Parietal lobe (tissue), 2 donors: ENCODE results near the genes CLASP2 and LRRFIP2.

DNA sequence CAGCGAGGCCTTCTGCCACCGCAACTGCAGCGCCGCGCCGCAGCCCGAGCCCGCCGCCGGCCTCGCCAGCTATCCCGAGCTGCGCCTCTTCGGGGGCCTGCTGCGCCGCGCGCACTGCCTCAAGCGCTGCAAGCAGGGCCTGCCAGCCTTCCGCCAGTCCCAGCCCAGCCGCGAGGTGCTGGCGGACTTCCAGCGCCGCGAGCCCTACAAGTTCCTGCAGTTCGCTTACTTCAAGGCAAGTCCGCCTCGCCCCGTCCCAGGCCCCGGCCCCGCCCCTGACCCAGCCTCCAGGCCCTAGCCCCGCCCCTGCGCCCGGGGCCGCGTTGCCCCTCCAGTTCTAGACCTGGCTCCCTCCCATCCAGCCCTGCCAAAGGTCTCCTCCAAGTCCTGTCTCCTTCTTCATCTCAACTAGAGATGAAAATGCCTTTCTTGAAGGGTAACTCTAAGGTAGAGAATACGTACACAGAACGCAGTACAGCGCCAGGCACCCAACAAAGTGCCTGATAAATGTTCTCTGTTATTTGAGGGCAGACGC lies 567 bp downstream of the CRTAP start:
- RAMPAGE, long total RNA = no peak

GRCh38 chr3:33128721-33129040 lies 14.9 kb downstream of the CRTAP start:
- RAMPAGE, long total RNA = no peak

- RAMPAGE, long total RNA = no peak
These were observed 1.3 kb downstream of the UBP1 start for GRCh38 chr3:33438858-33439310.

DNA sequence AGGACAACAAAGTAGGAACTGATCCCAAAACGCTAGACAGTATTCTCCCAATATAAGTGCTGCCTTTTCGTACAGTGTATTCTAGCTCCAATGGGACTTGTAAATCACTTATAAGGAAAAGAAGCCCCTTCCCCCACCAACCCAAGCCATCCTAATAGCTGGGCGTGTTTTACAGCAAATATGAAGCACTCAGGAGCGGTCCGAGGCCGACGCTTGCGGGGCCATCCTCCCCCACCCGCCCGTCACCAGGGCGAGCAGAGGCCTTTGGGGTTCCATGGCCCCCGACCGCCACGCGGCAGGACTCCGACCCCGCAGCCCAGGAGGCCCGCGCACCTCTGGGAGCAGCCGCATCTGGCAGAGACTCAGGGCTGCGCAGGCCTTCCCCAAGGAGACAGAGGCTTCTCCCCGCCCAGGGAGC lies 885 bp downstream of the UBP1 start:
- RAMPAGE, long total RNA = no peak

GRCh38 chr3:33717601-33718498 lies at the start of gene CLASP2:
Gene CLASP2, minus strand, starts transcription at chr3:33718254.
- RAMPAGE, long total RNA = no peak

- RAMPAGE, long total RNA = no peak
These were observed 137.8 kb downstream of the PDCD6IP start for GRCh38 chr3:33936084-33936875.

DNA sequence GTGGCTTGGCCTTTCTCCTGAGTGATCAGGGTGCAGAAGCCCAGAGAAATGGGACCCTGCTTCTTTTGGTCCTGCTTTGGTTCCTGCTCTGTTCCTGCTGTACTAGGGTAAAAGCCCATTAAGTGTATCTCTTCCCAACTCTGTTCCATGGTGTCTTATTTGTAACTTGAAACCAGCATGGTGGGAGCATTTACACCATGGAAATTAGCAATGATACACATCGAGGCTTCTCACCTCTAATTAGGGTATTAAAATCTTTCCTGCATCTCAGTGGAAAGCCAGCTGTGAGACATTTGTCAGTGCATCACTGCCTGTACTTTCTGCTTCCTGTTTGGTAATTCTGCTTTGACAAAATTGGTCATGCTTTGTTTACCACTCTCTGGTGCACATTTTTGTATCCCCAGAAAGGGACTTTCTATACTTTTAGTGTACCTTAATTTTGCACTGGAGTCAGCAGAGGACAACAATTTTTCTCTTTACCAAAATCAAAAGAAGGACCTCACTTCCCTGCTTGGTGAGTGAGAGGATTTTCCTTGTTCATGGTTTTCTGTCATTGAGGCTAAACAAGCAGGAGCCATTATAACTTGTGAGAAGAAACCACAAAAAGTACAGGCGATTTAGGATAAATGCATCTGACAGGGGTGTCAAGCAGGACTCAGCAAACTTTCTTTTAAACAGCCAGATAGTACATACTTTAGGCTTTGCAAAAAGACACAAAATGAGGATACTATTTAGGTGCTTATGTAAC lies 402.2 kb downstream of the PDCD6IP start:
- RAMPAGE, long total RNA = no peak

- RAMPAGE, long total RNA = no peak
These were observed 9.9 kb upstream of the TRANK1 start for GRCh38 chr3:36954721-36955258.

DNA sequence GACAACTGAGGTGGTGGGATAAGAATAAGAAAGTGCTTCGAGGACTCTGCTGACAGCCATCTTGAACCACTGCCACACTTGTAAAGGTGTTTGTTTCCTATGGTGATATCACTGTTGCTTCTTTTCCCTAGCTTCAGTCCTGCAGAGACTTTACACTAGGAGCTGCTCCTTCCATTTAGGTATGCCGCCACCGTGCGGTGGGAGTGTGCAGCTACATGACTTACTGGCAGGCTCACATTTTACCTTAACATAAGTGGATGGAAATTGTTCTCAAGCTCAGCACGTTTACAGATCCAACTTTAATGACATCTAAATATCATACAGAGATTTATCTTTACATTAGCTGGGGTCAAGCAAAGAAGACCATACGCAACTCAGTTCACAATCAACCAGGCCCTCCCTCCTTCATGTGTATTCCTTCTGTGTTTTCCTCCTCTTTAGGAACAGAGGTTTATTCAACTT lies 13.9 kb upstream of the TRANK1 start:
- RAMPAGE, long total RNA = no peak

GRCh38 chr3:36982401-36983467 lies 10.2 kb downstream of the EPM2AIP1 start:
- RAMPAGE, long total RNA = no peak

GRCh38 chr3:37014557-37014985 lies 21.3 kb downstream of the MLH1 start:
- RAMPAGE, long total RNA = no peak

DNA sequence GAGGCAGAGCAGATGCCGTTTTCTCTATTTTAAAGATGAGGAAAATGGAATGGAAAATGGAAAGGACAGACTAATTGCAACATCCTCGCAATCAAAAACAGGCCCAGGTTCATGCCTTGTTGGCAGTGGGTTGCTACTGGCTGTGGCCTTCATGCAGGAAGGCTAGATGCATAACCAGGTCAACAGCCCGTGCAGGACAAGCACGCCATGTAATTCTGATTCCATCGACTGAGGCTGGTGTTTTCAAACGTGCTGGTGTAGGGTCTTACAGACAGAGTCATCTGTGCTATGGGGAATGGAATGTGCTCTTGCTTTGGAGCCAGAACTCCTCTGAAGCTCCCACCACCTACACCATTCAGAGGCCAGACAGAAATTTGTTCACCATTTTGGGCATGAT lies 37.9 kb downstream of the MLH1 start:
- RAMPAGE, long total RNA = no peak

DNA sequence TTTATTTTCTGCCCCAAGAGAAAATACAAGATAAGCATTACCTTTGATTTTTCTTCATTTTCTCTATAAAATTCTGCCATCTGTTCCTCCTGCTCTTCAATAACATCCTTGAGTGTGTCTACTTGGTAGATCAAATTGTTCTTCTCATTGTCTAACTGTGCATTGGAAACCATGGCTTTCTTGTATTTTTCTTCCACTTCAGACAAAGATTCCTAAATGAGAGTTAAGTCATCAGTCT lies 90.2 kb downstream of the MLH1 start:
- RAMPAGE, long total RNA = no peak

- RAMPAGE, long total RNA = no peak
These were observed 43.1 kb downstream of the LRRFIP2 start for GRCh38 chr3:37131107-37131791.

- RAMPAGE, long total RNA = no peak
These were observed at the start of gene LRRFIP2 for GRCh38 chr3:37174349-37175232. Gene LRRFIP2, minus strand, starts transcription at chr3:37174582.

GRCh38 chr3:37233528-37233950 lies 9.5 kb upstream of the GOLGA4 start:
- RAMPAGE, long total RNA = no peak

- RAMPAGE, long total RNA = no peak
These were observed 93.7 kb downstream of the ITGA9 start for GRCh38 chr3:37545586-37546014.

DNA sequence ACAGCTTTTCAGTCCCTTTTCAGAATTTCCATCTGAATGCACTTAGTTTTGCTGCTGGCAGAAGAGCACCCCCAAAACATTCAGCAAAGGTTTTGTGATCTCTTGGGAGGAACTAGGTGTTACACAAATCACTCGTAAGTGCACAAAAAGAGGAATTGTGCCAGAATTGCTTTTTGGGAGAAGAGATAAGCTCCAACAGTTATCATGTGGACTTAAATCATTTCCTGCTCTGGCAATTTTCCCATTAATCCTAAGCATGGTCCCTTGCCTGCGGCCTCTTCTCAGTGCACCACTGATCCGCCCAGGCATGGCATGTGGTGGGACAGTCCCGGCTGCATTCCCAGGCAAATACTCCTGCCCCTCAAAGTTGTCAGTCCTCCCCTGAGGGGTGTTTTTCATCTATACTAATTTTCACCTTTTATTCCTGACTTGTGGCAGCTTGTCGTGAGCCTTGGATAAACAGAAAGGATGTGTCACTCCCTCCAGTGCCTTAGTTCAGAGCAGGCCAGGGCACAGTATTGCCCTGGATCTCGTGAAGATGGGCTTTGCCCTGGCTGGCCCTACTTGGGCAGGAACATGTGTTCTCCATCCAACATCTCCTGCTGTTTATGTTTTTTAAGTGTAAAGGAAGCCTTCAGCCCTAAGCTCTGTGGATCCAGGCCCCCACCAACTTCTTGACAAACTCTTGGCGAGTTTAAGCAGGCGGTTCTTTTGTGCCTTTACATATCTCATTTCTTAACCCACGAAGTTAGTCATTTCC lies 44.6 kb upstream of the VILL start:
- RAMPAGE, long total RNA = no peak

- RAMPAGE, long total RNA = no peak
These were observed 40.6 kb upstream of the VILL start for GRCh38 chr3:37949657-37950801.

DNA sequence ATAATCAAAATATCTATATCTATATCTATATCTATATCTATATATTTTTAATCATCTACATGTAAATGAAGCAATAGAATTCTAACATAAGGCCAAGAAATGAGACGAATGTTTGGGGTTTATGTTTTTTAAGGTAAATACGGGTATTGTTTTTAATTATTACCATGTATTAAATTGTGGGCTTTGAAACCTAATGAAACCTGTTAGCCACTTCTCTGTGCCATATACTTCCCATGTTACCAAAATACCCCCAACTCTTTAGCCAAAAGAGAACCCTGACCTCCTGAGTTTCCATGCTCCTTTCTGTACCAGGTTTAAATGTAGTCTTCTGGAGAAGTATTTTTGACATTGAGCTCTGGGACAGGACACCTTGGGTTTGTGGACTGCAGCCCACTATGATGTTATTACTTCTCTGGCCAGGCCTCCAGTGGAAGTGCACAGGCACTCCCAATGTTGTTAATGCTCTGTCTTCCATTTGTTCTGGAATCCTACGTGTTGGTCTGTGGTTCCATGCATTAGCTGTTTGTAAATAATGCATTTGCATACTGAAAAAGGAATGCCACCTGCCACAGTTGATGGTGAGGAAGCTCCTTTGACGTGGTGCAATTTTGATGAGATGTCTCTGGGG lies 7.2 kb upstream of the VILL start:
- RAMPAGE, long total RNA = no peak